K562 (cell line): Measurements from ENCODE around the gene CFAP77.

- RAMPAGE, long total RNA: no peak
- RRBS: no CpG with 5 or more reads among the region's 10 CpGs
PRO-cap:
- standard: no peak
- CoPRO, capped RNA only, 2 experiments: no peak in any of the 2 experiments
- CoPRO, capped and uncapped RNA, 2 experiments: no peak in any of the 2 experiments
- CoPRO, uncapped RNA only, 2 experiments: no peak in any of the 2 experiments
CAGE:
- cytosol, long polyA plus RNA: no peak
- long polyA plus RNA: no peak
- nucleolus, long total RNA: no peak
- nucleus, long polyA plus RNA: no peak
These were observed 28.7 kb downstream of the PRRC2B start for GRCh38 chr9:131422431-131423175.

DNA sequence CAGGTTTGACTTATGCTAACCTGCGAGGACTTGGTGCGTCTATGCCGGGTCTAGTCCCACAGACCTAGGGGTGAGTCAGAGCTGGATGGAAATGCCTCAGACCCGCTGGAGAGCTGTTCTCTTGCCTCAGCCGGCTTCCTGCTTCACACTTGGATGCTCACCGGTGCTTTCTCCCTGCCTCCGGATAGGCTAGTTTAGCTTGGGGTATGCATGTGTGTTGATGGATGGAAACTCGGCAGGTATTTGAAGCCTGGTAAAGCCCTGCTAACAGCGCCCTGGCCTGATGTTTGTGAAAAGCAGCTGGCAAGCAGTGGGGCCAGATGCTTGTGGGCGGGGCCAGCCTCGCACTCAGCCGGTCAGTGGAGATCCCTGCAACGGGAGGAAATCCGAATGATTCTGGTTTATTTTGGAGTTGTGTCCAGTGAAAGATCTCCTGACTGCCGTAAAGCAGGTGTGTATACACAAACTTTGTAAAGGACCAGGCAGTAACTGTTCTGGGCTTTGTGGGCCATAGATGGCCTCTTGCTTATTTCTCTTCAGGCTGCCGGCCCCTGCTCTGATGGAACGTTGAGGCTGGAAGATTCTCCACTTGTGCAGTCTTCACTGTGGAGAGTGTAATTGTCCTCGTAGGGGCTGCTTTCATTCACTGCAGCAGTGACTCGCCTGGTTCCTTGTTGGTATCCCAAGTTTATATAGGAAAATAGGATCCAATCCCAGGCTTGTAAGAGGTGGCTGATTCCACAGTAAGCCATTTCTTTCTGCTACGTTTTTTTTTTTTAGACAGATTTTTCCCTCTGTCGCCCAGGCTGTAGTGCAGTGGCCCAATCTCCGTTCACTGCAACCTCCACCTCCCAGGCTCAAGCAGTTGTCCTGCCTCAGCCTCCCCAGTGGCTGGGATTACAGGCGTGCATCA is 29.5 kb downstream of the PRRC2B start:
- RAMPAGE, long total RNA: no peak
- RRBS: 90% methylated on average over 3 of the region's 23 CpGs
PRO-cap:
- standard: no peak
- CoPRO, capped RNA only, 2 experiments: no peak in any of the 2 experiments
- CoPRO, capped and uncapped RNA, 2 experiments: no peak in any of the 2 experiments
- CoPRO, uncapped RNA only, 2 experiments: peak in 1 of 2 experiments; most common plus-strand start position 404 of the sequence (in 1)
CAGE:
- cytosol, long polyA plus RNA: no peak
- long polyA plus RNA: no peak
- nucleolus, long total RNA: no peak
- nucleus, long polyA plus RNA: no peak

- RAMPAGE, long total RNA: no peak
- RRBS: no CpG with 5 or more reads among the region's 14 CpGs
PRO-cap:
- standard: no peak
- CoPRO, capped RNA only, 2 experiments: no peak in any of the 2 experiments
- CoPRO, capped and uncapped RNA, 2 experiments: no peak in any of the 2 experiments
- CoPRO, uncapped RNA only, 2 experiments: peak in 1 of 2 experiments; most common plus-strand start chr9:131430224 (in 1)
CAGE:
- cytosol, long polyA plus RNA: no peak
- long polyA plus RNA: no peak
- nucleolus, long total RNA: no peak
- nucleus, long polyA plus RNA: no peak
These were observed 36.1 kb downstream of the PRRC2B start for GRCh38 chr9:131429862-131430519.

GRCh38 chr9:131438728-131439304 is 44.9 kb downstream of the PRRC2B start:
- RAMPAGE, long total RNA: no peak
- RRBS: no CpG with 5 or more reads among the region's 11 CpGs
PRO-cap:
- standard: no peak
- CoPRO, capped RNA only, 2 experiments: no peak in any of the 2 experiments
- CoPRO, capped and uncapped RNA, 2 experiments: no peak in any of the 2 experiments
- CoPRO, uncapped RNA only, 2 experiments: no peak in any of the 2 experiments
CAGE:
- cytosol, long polyA plus RNA: no peak
- long polyA plus RNA: no peak
- nucleolus, long total RNA: no peak
- nucleus, long polyA plus RNA: no peak

DNA sequence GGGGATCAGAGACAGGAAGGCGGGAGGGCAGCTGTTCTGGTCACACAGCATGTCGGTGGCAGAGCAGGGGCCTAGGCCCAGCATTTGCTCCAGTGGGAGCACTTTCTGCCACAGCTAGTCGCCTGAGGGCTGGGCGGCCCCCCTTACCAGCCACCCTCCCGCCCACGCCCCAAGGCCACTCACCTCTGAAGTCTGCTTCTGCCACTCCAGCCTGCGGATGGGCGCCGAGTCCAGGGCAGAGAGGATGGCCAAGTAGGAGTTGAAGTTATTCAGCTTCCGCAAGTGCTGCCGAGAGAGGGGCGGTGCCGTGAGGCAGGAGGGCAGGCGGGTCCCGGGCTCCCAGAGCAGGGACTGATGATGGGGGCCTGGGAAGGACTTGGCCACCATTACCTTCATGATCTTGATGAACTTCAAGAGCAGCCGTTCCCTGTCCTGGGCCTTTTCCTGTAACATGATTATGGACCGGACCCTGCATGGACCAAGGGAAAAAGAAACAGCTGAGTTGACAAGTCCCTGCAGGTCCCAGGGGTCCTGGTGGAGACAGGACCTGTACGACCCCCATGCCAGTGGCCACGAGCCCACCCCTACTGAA is 38.9 kb downstream of the PRRT1B start:
- RAMPAGE, long total RNA: no peak
- RRBS: no CpG with 5 or more reads among the region's 19 CpGs
PRO-cap:
- standard: no peak
- CoPRO, capped RNA only, 2 experiments: no peak in any of the 2 experiments
- CoPRO, capped and uncapped RNA, 2 experiments: no peak in any of the 2 experiments
- CoPRO, uncapped RNA only, 2 experiments: no peak in any of the 2 experiments
CAGE:
- cytosol, long polyA plus RNA: no peak
- long polyA plus RNA: no peak
- nucleolus, long total RNA: no peak
- nucleus, long polyA plus RNA: no peak

DNA sequence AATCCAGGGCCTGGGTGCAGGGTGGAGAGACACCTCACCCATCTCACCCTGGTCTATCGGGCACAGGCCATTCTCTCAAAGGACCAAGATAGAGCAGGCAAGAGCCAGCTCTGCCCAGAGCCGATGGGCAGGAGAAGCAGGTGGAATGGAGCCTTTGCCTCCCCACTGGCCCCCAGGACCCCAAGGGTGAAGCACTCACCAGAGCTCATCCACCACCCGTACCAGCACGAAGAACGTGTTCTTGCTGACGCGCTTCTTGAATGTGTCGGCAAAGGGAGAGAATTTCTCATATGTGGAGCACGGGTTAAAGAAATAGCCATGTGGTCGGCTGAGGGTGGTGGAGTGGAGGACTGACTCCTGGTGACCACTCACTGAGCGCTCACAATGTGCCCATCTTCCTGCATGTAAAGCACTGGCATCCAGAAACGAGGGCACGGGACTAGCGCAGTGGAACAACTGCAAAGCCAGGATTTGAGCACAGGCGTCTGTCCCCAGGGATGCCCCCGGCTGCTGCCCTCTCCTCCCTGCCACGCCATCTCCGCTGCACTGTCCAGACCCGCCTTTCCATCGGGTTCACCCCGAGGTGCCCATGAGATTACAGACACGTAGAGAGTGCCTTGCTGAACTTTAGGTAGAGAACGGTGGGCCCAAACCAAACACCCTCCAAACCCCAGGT is 44.5 kb downstream of the PRRT1B start:
- RAMPAGE, long total RNA: no peak
- RRBS: no CpG with 5 or more reads among the region's 23 CpGs
PRO-cap:
- standard: no peak
- CoPRO, capped RNA only, 2 experiments: no peak in any of the 2 experiments
- CoPRO, capped and uncapped RNA, 2 experiments: no peak in any of the 2 experiments
- CoPRO, uncapped RNA only, 2 experiments: no peak in any of the 2 experiments
CAGE:
- cytosol, long polyA plus RNA: no peak
- long polyA plus RNA: no peak
- nucleolus, long total RNA: no peak
- nucleus, long polyA plus RNA: no peak

DNA sequence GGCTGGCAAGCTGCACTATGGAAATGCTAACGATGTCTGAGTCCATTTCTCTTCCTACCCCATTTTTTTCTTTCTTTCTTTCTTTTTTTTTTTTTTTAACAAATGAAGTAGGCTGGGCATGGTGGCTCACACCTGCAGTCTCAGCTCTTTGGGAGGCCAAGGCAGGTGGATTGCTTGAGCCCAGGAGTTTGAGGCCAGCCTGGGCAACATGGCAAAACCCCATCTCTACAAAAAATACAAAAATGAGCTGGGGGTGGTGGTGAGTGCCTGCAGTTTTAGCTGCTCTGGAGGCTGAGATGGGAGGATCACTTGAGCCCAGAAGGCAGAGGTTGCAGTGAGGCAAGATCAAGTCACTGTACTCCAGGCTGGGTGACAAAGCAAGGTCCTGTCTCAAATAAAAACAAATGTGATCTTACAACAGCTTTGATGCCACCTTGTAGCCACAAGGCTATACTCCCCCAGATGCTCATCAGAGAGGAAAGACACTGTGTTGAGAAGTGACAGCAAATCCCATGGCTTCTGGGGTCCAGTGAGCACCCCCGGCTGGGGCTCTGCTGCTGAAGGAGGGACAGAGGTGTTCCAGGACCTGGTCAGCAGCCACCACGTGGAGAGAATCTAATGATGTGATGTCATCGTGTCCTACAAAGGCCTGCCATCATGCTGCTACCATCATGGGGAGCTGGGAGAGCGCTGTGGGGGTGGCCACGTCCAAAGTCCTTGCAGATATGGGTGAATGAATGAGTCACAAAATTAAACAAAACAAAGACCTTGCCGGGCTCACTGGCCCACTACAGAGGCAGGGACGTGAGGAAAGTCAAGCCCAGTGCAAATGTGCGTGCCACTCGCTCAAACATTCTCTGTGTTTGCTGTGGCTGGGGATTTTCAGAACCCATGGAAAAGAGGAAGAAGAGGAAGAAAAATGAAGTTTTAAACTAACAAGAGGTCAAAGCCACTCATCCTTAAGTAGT is 60.6 kb downstream of the PRRT1B start:
- RAMPAGE, long total RNA: no peak
- RRBS: no CpG with 5 or more reads among the region's 10 CpGs
PRO-cap:
- standard: no peak
- CoPRO, capped RNA only, 2 experiments: no peak in any of the 2 experiments
- CoPRO, capped and uncapped RNA, 2 experiments: no peak in any of the 2 experiments
- CoPRO, uncapped RNA only, 2 experiments: no peak in any of the 2 experiments
CAGE:
- cytosol, long polyA plus RNA: no peak
- long polyA plus RNA: no peak
- nucleolus, long total RNA: no peak
- nucleus, long polyA plus RNA: no peak

- RAMPAGE, long total RNA: no peak
- RRBS: no CpG with 5 or more reads among the region's 13 CpGs
PRO-cap:
- standard: no peak
- CoPRO, capped RNA only, 2 experiments: no peak in any of the 2 experiments
- CoPRO, capped and uncapped RNA, 2 experiments: no peak in any of the 2 experiments
- CoPRO, uncapped RNA only, 2 experiments: peak in 1 of 2 experiments; most common minus-strand start chr9:131624790 (in 1)
CAGE:
- cytosol, long polyA plus RNA: no peak
- long polyA plus RNA: no peak
- nucleolus, long total RNA: no peak
- nucleus, long polyA plus RNA: no peak
These were observed 79.5 kb downstream of the PRRT1B start for GRCh38 chr9:131624633-131625408.

- RAMPAGE, long total RNA: no peak
- RRBS: no CpG with 5 or more reads among the region's 19 CpGs
PRO-cap:
- standard: no peak
- CoPRO, capped RNA only, 2 experiments: no peak in any of the 2 experiments
- CoPRO, capped and uncapped RNA, 2 experiments: no peak in any of the 2 experiments
- CoPRO, uncapped RNA only, 2 experiments: no peak in any of the 2 experiments
CAGE:
- cytosol, long polyA plus RNA: no peak
- long polyA plus RNA: no peak
- nucleolus, long total RNA: no peak
- nucleus, long polyA plus RNA: no peak
These were observed 83.3 kb downstream of the RAPGEF1 start for GRCh38 chr9:131656166-131657415.

GRCh38 chr9:131736094-131736819 is 3.6 kb downstream of the RAPGEF1 start:
- RAMPAGE, long total RNA: no peak
- RRBS: no CpG with 5 or more reads among the region's 5 CpGs
PRO-cap:
- standard: no peak
- CoPRO, capped RNA only, 2 experiments: no peak in any of the 2 experiments
- CoPRO, capped and uncapped RNA, 2 experiments: no peak in any of the 2 experiments
- CoPRO, uncapped RNA only, 2 experiments: no peak in any of the 2 experiments
CAGE:
- cytosol, long polyA plus RNA: no peak
- long polyA plus RNA: no peak
- nucleolus, long total RNA: no peak
- nucleus, long polyA plus RNA: no peak

- RAMPAGE, long total RNA: no peak
- RRBS: no CpG with 5 or more reads among the region's 5 CpGs
PRO-cap:
- standard: no peak
- CoPRO, capped RNA only, 2 experiments: no peak in any of the 2 experiments
- CoPRO, capped and uncapped RNA, 2 experiments: no peak in any of the 2 experiments
- CoPRO, uncapped RNA only, 2 experiments: no peak in any of the 2 experiments
CAGE:
- cytosol, long polyA plus RNA: no peak
- long polyA plus RNA: no peak
- nucleolus, long total RNA: no peak
- nucleus, long polyA plus RNA: no peak
These were observed 89.9 kb downstream of the MED27 start for GRCh38 chr9:131989714-131990235.

DNA sequence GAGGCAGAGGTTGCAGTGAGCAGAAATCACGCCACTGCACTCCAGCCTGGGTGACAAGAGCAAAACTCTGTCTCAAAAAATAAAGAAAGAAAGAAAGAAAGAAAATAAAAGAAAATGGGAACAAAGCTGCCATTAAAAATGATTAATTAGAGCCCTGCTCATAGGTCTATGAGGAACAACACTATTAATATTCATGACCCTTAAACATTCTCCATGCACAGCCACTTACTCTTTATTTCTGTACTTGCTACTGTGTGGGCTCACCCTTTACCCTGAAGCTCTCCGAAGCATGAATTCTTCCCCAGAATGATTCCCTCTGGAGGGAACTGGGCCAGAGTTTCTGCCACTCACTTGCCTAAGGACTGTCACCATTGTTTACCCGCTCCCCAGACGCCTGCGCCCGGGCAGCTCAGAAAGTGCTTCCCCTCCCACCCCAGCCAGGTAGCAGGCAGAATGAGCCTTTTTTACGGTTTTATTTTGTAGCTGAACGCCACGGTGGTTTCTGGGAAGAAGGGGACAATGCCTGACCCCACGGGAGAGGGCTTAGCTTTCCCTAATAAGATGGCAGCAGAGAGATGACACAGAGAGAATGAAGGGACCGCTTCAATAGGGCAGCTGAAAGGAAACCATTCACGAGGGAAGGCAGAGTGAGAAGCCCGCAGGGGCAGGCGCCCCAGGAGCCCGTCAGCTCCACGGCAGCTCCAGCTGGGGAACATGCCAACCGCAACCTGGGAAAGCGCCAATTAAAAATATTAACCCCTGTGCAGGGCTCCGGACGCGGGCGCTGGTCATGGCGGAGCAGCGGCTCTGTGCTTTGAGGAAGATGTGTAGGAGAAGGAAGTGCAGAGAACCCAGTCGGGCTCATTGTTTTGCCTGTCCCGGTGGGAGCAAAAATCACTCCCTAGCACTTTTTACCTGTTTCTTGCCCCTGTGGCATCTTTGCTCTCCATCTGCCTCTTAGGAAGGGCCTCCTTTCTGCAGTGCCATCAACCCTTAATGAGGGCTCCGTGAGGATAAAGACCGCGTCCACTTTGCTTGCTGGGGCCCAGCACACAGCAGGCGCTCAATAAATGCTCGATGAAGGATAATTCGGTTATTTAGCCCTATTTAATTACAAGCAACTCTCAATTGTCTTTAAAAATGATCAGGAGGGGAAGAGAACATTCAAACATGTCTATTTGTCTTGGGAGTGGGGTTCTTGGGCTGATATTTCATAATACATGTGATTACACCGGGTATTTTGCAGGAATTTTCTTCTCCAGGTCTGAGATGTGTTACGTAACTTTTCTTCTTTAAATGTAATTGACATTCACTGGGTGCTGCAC is 20.3 kb upstream of the NTNG2 start:
- RAMPAGE, long total RNA: no peak
- RRBS: no CpG with 5 or more reads among the region's 34 CpGs
PRO-cap:
- standard: no peak
- CoPRO, capped RNA only, 2 experiments: no peak in any of the 2 experiments
- CoPRO, capped and uncapped RNA, 2 experiments: no peak in any of the 2 experiments
- CoPRO, uncapped RNA only, 2 experiments: no peak in any of the 2 experiments
CAGE:
- cytosol, long polyA plus RNA: no peak
- long polyA plus RNA: no peak
- nucleolus, long total RNA: no peak
- nucleus, long polyA plus RNA: no peak

GRCh38 chr9:132163134-132163651 is 1.3 kb downstream of the NTNG2 start:
- RAMPAGE, long total RNA: no peak
- RRBS: 14% methylated on average over 28 of the region's 52 CpGs
PRO-cap:
- standard: no peak
- CoPRO, capped RNA only, 2 experiments: no peak in any of the 2 experiments
- CoPRO, capped and uncapped RNA, 2 experiments: no peak in any of the 2 experiments
- CoPRO, uncapped RNA only, 2 experiments: no peak in any of the 2 experiments
CAGE:
- cytosol, long polyA plus RNA: no peak
- long polyA plus RNA: no peak
- nucleolus, long total RNA: no peak
- nucleus, long polyA plus RNA: no peak

GRCh38 chr9:132245140-132245505 is 83.3 kb downstream of the NTNG2 start:
- RAMPAGE, long total RNA: no peak
- RRBS: 13% methylated on average over 2 of the region's 8 CpGs
PRO-cap:
- standard: no peak
- CoPRO, capped RNA only, 2 experiments: no peak in any of the 2 experiments
- CoPRO, capped and uncapped RNA, 2 experiments: no peak in any of the 2 experiments
- CoPRO, uncapped RNA only, 2 experiments: no peak in any of the 2 experiments
CAGE:
- cytosol, long polyA plus RNA: no peak
- long polyA plus RNA: no peak
- nucleolus, long total RNA: no peak
- nucleus, long polyA plus RNA: no peak

DNA sequence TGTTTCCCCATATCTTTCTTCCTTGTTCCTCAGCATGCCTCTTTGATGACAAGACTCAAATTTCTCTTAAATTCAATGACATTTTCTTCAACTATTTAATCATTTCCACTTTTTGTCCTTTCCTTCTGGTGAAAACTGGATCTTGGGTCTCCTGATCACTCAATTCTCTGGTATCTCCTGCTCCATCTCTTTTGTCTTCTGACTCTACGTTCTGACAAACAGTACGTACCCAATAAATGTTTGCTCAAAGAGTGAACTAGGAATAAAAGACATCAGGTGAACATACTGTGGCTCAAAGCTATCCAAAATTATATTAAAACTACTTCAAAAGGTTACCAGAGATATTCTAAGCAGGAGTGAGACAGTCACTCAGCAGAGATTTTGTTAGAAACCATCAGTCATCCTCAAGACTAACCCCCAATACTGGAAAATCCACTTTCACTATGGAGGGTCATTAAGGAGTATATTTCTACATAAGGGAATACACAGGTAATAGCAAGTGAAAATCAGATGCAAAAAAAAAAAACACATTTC is 72.1 kb downstream of the SETX start:
- RAMPAGE, long total RNA: no peak
- RRBS: no CpG with 5 or more reads among the region's 2 CpGs
PRO-cap:
- standard: no peak
- CoPRO, capped RNA only, 2 experiments: no peak in any of the 2 experiments
- CoPRO, capped and uncapped RNA, 2 experiments: no peak in any of the 2 experiments
- CoPRO, uncapped RNA only, 2 experiments: no peak in any of the 2 experiments
CAGE:
- cytosol, long polyA plus RNA: no peak
- long polyA plus RNA: no peak
- nucleolus, long total RNA: no peak
- nucleus, long polyA plus RNA: no peak

DNA sequence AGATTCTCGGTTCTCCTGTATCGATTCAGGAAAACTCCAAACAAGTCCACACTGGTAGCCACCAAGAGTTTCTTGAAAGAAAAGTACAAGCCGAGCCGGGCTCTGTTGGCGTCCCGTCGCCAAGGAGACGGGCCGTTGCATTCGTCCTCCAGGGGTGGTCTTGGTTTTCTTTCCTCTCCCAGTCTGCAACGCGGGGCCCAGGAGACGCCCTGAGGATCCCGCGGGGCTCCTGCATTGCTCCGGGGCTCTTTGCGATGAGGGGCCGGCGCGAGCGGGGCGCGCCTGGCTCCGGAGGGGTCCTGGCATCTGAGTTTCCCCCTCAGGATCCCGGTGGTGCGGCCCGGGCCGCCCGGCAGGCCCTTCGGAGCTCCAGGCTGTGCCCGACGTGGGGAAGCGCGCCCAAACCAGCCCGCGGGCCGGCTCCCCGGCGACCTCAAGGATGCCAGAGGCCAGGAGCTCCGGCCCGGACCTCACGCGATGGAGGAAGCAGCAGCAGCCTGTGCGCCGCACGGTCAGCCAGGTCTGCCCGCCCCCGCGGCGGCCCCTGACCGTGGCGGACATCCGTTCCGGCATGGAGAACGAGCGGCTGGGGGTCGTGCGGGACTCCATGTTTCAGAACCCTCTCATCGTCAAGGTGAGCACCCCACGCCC is at the start of gene CFAP77:
Gene CFAP77, plus strand, starts transcription at position 379 of the 651 bp plus-strand sequence.
- RAMPAGE, long total RNA: no peak
- RRBS: 11% methylated on average over 10 of the region's 60 CpGs
PRO-cap:
- standard: no peak
- CoPRO, capped RNA only, 2 experiments: no peak in any of the 2 experiments
- CoPRO, capped and uncapped RNA, 2 experiments: no peak in any of the 2 experiments
- CoPRO, uncapped RNA only, 2 experiments: no peak in any of the 2 experiments
CAGE:
- cytosol, long polyA plus RNA: no peak
- long polyA plus RNA: no peak
- nucleolus, long total RNA: no peak
- nucleus, long polyA plus RNA: no peak

GRCh38 chr9:132539047-132539527 is 43.3 kb upstream of the BARHL1 start:
- RAMPAGE, long total RNA: no peak
- RRBS: no CpG with 5 or more reads among the region's 9 CpGs
PRO-cap:
- standard: no peak
- CoPRO, capped RNA only, 2 experiments: no peak in any of the 2 experiments
- CoPRO, capped and uncapped RNA, 2 experiments: no peak in any of the 2 experiments
- CoPRO, uncapped RNA only, 2 experiments: no peak in any of the 2 experiments
CAGE:
- cytosol, long polyA plus RNA: no peak
- long polyA plus RNA: no peak
- nucleolus, long total RNA: no peak
- nucleus, long polyA plus RNA: no peak